Trachea (tissue), 1 donor: ENCODE measurements around a stretch of chr22.

GRCh38 chr22:35306326-35307031 lies 6.8 kb downstream of the TOM1 start:
- PRO-cap, result no peak

DNA sequence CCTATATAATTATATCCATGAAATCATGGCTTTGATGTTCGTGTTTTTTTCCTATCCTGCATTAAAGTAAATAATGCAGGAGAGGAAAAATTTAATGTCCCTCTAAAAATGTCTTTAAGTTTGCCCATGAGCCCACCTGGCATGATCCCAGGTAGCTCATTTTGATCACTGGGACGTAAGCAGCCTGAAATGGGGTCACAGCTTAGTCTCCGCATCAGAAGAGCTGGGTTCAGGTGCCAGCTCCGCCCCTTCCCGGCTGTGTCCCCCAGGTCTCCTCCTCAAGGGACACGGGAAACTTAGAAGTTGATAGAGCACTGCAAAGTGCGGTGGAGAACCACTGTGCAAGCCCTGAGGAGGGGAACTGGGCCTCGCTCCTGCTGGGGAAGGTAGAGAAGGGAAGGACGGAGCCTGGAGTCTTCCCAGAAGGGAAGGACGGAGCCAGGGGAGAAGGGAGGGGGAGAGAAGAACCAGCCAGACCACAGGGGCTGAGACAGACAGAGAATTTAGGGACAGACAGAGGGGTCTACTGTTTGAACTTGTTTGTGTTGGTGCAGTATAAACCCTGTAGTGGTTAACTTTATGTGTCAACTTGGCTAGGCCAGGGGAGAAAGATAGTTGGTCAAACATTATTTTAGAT lies 7.7 kb downstream of the TOM1 start:
- PRO-cap, result no peak

DNA sequence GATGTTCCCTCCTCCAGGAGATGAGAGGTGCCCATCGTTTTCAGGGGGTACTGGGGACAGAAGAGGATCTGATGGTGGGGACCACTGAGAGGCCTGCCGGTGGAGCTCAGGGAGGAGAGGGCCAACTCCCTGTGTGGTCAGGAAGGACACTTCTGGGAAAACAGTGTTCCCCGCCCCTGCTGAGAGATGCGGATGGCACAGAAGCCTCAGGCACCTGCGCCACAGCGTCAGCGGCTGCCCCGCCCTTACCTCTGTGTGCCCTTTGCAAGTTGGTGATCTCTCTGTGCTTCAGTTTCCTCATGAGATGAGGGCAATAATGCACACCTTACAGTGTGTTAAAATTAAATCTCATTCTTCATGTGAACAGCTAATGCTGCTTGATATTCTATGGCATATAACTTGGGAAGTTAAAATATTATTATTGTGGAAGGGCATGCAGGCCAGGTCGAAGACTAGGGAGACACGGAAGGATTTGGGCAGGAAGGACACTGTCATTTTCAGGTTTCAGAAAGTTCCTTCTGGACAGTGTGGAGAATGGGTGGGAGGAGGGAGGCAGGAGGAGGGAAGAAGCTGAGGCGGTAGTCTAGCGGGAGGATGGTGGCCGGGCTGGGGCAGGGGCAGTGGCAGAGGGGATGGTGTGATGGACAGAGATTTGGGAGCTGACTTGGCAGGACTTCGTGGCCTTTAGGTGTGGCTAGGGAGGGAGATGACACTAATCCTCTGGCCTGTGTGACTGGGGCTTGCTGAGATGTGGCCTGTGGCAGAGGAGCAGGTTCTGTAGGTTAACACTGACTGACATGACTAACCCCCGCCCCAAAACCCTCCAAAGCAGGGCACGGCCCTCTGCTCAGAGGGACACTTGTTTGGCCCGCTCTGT lies 15.1 kb downstream of the TOM1 start:
- PRO-cap, result no peak

DNA sequence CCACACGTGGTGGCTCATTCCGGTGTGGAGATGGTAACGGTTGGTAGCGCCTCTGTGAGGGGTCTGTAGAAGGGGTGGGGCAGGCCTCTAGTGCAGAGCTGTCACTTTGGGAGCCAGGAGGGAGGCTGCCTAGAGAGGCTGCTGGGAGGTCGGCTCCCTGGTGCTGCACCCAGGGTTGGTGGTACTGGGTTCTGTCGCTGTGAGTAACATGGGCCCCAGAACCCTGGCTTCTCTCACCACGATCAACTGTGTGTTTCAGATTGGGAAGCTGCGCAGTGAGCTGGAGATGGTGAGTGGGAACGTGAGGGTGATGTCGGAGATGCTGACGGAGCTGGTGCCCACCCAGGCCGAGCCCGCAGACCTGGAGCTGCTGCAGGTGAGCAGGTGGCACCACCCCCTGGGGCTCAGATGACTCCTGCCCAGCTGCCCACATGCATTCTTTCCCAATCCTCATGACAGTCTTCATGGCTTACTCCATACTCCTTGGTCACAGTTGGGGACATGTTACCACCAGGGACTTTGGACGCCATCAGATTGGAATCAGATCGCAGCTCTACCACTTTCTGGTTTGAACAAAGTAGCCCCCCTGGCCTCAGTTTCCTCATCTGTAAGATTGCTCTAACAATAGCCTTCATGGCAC lies 27.4 kb downstream of the TOM1 start:
- PRO-cap, result no peak

GRCh38 chr22:35328035-35329009 lies 28.6 kb downstream of the TOM1 start:
- PRO-cap, result no peak

GRCh38 chr22:35367418-35367839 lies 13.5 kb upstream of the HMOX1 start:
- PRO-cap, result no peak

DNA sequence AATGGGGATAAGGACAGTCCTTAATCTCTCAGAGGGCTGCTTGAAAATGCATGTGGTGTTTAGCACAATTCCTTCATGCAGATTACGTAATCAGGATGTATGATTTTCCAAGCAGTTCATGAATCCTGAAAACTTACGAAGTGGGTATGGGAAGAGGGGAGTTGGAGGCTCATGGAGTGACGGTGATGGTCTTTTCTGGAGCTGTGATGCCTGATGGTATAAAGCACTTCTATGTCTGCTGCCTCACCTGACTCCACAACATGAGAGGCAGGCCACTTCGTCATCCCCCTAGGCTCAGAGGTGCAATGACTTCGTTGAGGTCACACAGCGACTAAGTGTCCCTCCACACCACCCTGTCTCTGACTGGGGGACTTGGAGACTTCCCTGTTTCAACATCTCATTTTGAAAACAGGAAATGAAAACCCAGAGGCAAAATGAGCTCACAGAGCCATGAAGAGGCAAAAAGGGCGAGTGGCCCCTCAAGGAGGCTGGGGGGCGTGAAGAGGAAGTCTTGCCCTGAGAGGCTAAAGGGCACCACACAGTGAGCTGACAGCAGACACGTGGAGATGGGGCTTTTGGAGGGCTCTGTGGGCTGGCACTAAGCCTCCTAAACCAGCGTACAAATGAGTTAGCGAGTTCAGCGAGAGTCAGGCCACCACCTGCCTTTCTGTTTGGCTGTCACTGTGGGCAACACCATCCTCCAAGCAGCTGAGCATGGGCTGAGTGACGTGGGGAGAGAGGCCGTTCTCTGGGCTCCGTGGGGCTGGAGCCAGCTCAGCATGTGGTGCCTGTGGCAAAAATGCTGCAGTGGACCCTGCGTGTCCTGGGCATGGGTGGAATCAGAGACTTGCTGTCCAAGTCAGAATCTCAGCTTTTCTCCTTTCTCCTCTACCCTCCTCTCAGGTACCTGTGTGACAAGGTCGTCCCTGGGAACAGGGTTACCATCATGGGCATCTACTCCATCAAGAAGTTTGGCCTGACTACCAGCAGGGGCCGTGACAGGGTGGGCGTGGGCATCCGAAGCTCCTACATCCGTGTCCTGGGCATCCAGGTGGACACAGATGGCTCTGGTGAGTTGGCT lies 10.2 kb downstream of the MCM5 start:
- PRO-cap, result no peak

GRCh38 chr22:35488561-35489002 lies 52.0 kb upstream of the RASD2 start:
- PRO-cap, result no peak

GRCh38 chr22:35526999-35527454 lies 13.6 kb upstream of the RASD2 start:
- PRO-cap, result no peak

- PRO-cap, result no peak
Observed at GRCh38 chr22:35809673-35810217, 92.1 kb downstream of the APOL5 start.

- PRO-cap, result bidirectional peak, plus-strand start at chr22:35840581, minus-strand start at chr22:35840426
Observed at GRCh38 chr22:35839770-35840850, 122.4 kb downstream of the APOL5 start.

GRCh38 chr22:35919808-35920237 lies 108.8 kb downstream of the RBFOX2 start:
- PRO-cap, result no peak

DNA sequence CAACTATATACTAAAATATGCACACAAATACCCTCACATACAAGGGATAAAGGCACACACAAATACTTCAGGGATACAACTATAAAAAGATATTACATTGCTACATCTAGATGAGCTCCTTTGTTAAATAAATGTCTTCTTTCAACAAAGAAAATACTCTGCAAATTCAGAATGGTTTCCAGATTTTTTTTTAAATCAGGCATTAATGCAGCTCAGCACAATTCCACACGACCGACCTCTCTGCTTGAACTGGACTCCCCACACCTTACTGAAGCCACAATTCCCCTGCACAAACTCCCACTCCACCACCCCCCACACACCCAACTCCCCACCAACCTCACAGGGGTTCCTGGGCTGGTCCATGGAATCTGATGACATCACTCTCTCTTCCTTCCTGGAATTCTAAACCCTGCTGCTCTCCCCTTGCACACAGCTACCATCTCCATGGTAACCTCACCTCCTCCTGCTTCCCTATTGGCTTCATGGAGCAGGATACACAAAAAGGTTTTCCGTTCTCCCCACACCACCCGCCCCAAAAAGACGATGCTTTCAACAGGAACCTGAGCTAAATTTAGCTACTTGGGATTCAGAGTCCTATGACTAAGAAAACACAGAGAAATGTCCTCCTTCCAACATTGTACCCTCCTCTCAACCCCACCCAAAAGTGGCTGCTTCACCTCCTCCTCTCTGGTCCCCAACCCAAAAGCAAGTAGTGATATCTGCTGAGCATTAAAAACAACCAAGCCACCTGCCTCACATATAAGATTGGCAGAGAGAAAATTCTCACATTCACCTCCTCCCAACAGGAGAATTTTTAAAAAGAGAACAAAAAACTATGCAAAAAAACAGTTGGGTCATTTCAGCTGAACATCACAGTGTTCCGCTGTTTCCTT lies 67.2 kb downstream of the RBFOX2 start:
- PRO-cap, result bidirectional peak, plus-strand start at position 578 of the sequence, minus-strand start at position 373 of the sequence

DNA sequence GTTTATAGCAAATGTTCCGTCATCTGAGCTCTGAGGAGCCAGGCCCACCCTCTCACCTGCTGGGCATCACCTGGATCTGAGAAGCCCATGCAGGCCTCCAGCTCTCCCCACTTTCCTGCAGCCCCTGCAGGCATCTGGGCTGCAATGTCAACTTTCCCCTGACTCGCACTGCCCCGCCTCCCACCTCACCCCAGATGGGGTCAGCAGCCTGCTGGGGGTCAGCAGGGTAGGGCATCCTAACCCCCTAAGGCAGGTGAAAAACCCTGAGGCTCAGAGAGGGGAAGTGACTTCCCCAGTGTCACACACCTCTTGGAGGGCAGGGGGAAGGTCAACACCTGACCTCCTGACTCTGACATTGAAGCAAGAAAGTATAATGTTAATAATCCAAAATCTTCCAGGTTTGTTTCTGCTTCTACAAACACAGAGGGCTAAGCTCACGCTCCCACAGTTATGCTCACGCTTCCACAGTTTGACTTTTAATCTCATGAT lies 1.4 kb downstream of the APOL3 start:
- PRO-cap, result no peak

- PRO-cap, result no peak
Observed at GRCh38 chr22:36164529-36165394, 4.2 kb upstream of the APOL3 start.

DNA sequence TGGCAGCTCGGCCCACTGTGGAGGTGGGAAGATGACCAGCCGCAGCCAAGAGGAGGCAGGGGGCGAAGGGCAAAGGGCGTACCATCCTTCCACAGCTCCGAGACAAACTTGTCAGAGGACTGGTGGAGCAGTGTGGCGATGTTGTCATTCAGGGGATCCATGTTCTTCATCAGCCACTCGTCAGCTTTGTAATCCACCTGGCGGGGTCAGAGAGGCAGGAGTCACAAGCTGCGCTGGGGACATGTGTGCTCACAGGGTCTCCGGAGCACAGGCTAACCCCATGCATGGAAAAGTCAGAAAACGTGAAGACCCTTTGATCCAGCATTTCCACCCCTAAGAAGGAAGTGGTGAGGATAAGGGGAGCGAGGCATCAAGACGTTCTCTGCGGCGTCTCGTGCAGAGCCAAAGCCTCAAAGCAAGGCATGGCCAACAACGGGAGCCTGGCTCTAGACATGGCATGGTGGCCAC lies 56.3 kb downstream of the APOL1 start:
- PRO-cap, result no peak

DNA sequence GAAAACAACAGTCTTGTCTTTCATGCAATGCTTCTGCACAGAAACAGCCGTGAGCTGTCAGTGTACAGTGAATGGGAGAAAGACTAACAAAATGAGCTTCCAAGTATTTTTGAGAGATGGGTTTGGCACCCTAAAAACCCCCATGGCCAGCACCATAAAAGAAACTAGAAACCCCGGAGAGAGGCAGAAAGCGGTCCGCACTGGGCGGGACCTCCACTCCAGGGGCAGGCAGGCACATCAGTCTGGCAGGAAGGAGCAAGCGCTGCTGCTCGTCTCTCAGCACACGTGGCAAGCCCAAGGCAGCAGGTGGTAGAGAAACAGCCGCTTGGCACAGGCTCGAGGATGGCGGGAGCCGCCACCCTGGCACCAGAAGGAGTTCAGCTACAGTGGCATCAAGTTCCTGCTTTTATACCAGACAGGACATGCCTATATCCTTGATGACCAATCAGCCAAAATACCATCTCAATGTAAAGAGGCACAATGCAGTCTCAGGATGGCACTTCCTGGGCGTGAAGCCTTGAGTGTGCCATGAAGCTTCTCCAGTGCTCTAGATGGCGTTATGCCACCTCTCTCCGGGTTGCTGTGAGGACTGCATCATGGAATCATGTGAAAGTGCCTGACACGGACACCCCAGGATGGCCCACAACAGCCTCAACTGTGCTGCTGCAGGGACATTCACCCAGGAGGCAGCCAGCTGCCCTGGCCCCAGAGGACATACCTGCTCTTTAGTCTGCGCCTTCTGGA lies 64.7 kb downstream of the APOL1 start:
- PRO-cap, result no peak

DNA sequence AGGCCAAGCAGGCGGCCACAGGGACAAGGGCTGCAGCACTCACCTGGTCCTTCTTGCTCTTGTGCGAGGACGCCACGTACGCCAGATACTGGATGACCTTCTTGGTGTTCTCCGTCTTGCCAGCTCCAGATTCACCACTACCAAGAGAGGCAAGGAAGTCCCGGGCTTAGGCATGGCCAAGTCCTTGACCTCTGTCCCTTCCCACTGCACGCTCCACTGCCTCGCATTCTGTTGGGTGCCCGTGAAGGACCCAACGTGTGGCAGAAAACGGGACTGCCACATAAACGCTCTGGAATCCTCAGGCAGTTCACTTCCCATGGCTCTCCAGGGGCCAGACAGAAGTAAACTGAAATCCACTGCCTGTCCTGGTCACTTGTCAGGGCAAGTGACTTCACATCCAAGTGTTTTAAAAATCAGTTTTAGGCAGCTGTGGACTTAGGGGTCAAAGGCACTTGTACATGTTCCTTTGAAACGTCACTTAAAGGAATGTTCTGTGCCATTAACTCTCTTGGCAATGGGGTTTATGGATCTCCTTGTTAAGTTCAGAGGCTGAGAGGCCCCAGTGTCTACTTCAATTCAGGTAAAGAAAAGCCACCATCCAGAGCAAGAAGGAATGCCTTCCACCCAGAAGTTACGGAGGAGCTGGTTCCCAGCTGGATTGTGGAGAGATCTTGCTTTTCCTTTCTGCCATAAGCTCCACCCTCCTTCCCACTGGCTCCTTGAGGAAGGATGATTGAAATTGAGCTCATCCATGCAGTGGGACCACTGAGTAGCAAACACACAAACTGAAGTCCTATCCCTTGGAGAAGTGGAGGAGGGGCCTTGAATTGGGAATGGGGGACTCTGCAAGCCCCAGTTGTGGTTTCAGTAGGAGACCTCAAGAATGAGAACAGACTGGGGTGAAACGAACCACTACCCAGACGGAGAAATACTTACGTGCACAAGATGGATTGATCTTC lies 61.0 kb downstream of the MYH9 start:
- PRO-cap, result no peak

GRCh38 chr22:36340449-36341578 lies 47.0 kb downstream of the MYH9 start:
- PRO-cap, result no peak

DNA sequence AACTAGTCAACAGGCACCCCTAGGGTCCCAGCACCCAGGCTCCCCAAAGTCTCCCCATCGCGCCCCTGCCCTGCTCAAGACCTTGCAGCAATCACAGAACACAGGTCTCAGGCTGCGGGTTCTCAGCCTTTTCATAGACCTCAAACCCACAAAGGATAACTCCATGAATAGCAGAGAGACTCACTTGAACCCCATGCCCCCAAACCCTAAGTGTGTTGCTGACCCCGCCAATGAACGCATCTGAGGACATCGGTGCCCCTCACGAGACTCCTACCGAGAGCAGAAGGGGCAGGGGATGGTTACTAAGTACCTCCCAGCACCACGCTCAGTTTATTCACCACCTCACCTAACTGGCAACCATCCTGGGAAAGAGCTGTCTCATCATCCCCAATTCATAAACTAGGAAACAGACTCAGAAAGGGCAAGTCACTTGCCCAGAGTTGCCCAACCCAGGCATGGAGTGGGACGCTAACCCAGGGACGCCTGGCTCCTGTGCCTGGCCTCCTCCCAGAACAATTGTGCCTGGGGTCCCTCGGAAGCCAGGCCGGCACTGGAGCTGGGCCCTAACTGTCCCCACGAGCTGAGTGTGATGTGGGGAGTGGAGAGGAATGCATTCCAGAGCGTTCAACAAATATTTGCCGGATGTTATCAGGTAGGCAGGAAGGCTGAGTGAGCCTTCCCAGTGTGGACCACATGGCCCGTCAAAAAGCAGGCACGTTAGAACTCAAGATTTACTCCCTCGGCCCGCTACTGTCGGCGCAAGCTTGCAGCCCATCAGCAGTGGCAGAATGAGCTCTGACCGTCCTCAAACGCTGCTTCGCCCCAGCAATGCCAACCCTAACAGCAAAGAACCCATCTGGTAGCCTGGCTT lies 35.9 kb downstream of the MYH9 start:
- PRO-cap, result no peak